ENCODE results near the genes WAPL, BMPR1A and LIPM.

GRCh38 chr10:86520735-86521865, at the start of gene WAPL:
Gene WAPL (minus strand): TSS chr10:86521792.
- PRO-cap, result bidirectional peak, plus-strand start at chr10:86521089, minus-strand start at chr10:86521010; bidirectional peak, plus-strand start at chr10:86521359, minus-strand start at chr10:86521305; bidirectional peak, plus-strand start at chr10:86521967, minus-strand start at chr10:86521774

GRCh38 chr10:86665855-86666955, 2.1 kb upstream of the LDB3 start:
- PRO-cap, result unidirectional peak, plus-strand start at chr10:86666792

- PRO-cap, result no peak
Measured at GRCh38 chr10:86701121-86701501, 32.8 kb downstream of the LDB3 start.

- PRO-cap, result bidirectional peak, plus-strand start at chr10:86756619, minus-strand start at chr10:86756413; unidirectional peak, plus-strand start at chr10:86756922; bidirectional peak, plus-strand start at chr10:86756973, minus-strand start at chr10:86757025
Measured at GRCh38 chr10:86756384-86757213, at the start of gene BMPR1A. Gene BMPR1A (plus strand): TSS chr10:86756619.

GRCh38 chr10:87090923-87091893, 3.4 kb downstream of the GLUD1 start:
- PRO-cap, result no peak

- PRO-cap, result no peak
Measured at GRCh38 chr10:87214010-87214647, 11.1 kb upstream of the NUTM2A start.

GRCh38 chr10:87660759-87661269, 1.1 kb downstream of the PAPSS2 start:
- PRO-cap, result bidirectional peak, plus-strand start at chr10:87660987, minus-strand start at chr10:87660906

GRCh38 chr10:87842135-87842765, 21.1 kb downstream of the KLLN start:
- PRO-cap, result no peak

DNA sequence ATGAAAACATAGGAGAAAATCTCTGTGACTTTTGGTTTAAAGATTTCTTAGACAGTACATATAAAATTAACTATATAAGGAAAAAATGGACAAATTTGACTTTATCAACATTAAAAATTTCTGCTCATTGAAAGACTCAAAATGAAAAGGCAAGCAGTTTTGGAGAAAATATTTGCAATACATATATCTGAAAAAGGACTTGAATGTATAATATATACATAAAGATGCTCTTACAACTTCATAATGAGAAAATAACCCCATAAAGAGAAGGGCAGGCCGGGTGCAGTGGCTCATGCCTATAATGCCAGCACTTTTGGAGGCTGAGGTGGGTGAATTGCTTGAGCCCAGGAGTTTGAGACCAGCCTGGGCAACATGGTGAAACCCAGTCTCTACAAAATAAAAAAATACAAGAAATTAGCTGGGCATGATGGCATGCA, 56.8 kb downstream of the PTEN start:
- PRO-cap, result no peak

- PRO-cap, result no peak
Measured at GRCh38 chr10:88017788-88018069, 154.3 kb downstream of the PTEN start.

- PRO-cap, result bidirectional peak, plus-strand start at chr10:88042400, minus-strand start at chr10:88042265; bidirectional peak, plus-strand start at chr10:88042929, minus-strand start at chr10:88042939
Measured at GRCh38 chr10:88041958-88043286, 179.0 kb downstream of the PTEN start.

DNA sequence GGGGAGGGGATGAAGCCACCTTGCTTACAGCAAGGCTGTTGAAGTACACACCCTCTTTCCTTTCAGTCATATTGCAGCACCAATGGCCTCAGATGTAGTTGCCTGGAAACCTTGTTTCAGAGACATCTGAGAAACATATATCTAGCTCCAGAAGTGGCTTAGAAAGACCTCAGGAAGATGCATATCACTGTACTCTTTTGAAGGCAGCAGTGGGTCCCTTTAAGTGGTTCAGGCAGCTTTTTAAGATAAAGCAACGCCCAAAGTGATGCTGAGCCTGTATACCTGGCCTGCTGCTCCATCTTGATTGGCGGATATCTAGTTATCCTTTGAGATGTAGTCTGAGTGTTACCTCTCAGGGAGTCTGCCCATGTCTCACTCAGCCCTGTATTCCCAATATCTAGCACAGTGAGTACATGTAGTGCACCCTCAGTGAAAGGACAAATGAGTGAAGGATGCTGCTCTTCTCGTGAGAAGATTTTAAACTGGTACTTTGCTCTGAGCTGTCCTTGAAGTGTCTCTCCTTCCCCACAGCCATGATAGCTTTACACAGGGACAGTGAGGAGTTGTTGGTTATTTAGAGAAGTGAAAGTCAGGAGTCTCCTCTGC, 201.7 kb downstream of the PTEN start:
- PRO-cap, result no peak

DNA sequence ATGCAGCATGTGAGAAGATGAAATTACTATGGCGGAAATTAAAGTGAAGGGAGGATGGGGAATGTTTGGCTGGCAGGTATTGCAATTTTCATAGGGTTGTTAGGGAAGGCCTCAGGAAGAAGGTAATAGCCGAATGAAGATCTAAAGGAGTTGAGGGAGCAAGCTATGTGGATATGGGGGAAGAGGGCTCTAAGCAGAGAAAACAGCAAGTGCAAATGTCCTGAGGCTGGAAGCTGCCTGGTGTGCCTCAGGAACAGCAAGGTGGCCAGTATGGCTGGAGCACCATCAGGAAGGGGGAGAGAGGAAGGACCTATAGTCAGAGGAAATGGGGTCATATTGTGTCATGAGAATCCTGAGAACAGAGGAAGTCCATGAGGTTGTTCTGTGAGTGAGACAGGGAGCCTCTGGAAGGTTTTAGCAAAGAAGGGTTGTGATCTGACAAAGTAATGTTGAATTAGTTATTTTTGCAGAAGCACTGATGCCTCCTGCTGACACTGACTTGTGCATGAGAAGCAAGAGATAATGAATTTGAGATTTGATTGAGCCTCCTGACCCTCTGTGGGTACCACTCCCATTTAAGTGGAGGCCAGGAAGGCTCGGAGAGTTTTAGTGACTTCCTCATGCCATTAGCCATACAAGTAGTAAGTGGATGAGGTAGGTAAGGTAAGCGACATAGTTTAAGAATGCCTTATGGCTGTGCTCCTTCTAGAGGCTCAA, 204.3 kb downstream of the PTEN start:
- PRO-cap, result no peak

GRCh38 chr10:88080049-88080582, 216.7 kb downstream of the PTEN start:
- PRO-cap, result no peak

- PRO-cap, result no peak
Measured at GRCh38 chr10:88104193-88104575, 240.8 kb downstream of the PTEN start.

DNA sequence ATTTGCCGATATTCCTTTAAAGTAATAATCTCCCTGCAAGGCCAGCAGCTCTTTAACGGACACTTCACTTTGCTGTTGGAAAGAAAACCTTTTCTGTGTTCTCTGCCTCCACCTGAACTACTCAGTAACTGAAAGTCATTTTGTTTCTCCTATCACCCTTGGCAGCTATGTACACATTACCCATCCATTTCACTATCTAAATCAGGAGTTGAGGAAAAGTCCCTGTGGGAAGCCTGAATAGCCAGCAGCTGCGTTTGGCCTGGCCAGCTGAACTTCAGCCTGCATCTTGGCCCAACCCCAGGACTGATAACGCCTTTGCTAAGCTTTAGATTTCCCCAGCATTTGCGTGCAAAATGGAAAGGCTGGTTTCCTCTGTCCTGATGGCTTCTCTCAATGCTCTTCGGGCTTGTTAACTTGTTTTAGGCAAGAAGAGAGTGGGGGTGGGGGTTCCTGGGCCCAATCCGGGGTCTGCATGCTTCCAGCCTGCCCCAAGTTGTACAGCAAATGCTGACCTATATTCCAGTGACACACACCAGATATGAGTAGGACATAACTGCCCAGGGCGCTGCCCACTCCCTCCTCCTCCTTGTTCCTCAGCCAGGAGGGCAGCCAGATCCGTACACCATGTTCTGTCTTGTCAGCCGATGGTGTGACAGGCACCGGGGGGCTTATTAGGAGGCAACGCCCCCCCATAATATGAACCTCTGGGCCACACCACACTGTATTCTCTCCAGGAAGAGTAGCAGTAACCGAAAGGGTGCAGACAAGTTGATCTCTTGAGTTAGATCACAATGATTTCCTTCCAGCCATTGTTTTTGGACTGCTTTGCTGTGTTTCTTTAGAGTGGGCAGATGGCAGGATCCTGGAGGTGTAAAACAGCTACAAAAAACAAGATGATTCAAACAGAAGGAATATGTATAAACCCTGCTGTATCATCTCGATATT, 339.2 kb downstream of the RNLS start:
- PRO-cap, result unidirectional peak, minus-strand start at position 392 of the sequence

DNA sequence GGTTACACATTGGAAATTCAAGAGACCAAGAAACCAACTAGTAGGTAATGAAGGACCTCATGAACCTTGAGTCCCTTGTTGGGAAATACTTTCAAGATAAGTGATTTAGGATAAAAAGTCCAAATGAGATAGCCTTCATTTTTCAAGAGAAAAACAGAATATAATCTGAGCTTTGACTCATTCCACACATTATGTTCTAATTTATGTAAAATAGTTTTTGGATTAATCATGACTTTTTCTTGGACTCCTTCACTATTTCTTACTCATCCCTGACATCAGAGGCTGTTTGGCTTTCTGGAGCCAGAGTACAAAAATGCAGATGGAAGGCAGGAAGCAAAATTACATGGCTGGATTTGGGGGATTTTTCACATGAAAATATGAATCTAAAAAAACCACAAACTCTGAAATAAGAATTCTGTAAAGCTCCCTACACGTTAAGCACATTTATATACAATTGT, 13.0 kb upstream of the LIPF start:
- PRO-cap, result no peak

- PRO-cap, result no peak
Measured at GRCh38 chr10:88728362-88729004, 22.4 kb downstream of the LIPK start.

- PRO-cap, result no peak
Measured at GRCh38 chr10:88802609-88802990, at the start of gene LIPM. Gene LIPM (plus strand): TSS chr10:88802730.

- PRO-cap, result no peak
Measured at GRCh38 chr10:88880956-88881260, 863 bp downstream of the STAMBPL1 start.